Colon Carcinoma Metastatic in the Brain (tissue), 2 donors: ENCODE data around the gene TRIM7.

DNA sequence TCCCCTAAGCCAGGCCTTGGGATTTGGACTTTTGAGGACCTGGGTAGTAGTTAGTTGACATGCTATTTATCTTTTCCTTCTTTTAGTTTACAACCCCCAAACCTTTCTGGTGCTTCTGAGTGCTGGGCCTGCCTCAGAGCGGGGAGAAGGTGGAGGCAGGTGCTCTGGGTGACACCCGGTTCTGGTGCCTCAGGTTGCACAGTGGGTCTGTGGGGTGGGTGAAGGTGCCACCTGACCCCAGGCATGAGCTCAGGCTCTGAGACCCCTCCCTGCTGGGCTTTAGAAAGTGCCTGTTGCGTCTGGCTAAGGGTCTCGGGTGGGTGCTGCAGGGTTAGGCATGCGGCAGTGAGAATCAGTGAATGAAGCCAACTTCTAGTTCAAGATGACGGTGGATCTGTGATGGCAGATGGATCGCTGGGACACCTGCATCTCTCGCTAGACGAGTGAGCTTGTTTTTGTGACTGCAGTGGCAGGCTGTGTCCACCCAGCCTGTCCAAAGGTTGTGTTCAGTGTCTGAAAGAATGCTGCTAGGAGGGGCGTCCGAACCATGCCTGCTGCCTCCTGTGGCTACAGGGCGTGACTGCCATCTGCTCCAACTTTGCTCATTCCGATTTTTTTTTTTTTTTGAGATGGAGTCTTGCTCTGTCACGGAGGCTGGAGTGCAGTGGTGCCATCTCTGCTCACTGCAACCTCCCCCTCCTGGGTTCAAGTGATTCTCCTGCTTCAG lies 5.0 kb downstream of the SQSTM1 start:
- PRO-cap, 2 experiments: peak in 1 of 2 experiments; most common minus-strand start position 430 of the sequence (in 1)

- PRO-cap, 2 experiments: no peak in any of the 2 experiments
These were observed 6.4 kb downstream of the MRNIP start for GRCh38 chr5:179852238-179852573.

GRCh38 chr5:179956306-179957004 lies 48.8 kb upstream of the TBC1D9B start:
- PRO-cap, 2 experiments: no peak in any of the 2 experiments

DNA sequence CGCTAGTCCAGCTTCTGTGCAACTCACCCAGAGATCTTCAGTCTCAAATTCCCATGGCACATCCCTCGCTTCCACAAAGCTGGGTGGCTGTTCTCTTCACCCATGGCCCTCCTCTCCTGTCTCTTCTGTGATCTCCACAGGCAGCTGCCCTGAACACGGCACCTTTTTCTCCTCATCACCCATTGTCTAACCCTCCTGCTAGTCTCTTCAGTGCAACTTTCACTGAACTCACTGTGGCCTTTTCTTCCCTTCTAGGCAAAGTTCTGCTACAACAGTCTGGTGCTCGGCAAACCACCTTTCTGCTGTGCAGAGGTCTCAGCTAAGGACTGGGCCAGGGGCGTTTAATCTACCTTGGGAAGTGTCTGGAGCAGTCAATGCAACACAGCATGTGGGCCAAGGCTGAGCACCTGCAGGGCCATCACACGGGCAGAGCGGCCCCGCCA lies 65.5 kb upstream of the TBC1D9B start:
- PRO-cap, 2 experiments: no peak in any of the 2 experiments

GRCh38 chr5:179974182-179974715 lies 66.6 kb upstream of the TBC1D9B start:
- PRO-cap, 2 experiments: no peak in any of the 2 experiments

GRCh38 chr5:180000059-180000862 lies 71.3 kb downstream of the RNF130 start:
- PRO-cap, 2 experiments: no peak in any of the 2 experiments

DNA sequence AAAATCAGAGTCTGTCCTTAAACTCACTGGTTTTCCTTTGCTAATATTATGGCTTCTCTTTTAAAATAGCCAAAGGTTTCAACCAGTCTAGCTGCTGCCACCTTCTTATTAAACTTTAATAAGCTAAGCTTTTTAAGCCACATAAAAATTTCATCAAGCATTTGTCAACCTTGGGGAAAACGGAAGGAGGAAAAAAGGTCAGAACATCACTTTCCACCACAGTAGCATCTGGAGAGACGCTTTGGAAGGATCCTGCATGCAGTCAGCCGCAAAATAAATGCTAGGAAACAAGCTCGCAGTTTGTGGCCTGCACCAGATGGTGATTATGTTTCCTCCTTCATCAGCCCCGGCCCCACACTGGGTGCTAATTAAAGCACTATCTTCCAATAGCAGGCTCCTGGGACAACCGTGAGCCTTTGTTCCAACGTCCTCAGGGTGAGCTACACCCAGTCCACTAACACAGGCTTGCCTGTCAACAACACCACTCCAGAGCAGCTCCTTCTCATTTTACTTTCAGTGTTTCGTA lies 64.1 kb downstream of the RNF130 start:
- PRO-cap, 2 experiments: no peak in any of the 2 experiments

DNA sequence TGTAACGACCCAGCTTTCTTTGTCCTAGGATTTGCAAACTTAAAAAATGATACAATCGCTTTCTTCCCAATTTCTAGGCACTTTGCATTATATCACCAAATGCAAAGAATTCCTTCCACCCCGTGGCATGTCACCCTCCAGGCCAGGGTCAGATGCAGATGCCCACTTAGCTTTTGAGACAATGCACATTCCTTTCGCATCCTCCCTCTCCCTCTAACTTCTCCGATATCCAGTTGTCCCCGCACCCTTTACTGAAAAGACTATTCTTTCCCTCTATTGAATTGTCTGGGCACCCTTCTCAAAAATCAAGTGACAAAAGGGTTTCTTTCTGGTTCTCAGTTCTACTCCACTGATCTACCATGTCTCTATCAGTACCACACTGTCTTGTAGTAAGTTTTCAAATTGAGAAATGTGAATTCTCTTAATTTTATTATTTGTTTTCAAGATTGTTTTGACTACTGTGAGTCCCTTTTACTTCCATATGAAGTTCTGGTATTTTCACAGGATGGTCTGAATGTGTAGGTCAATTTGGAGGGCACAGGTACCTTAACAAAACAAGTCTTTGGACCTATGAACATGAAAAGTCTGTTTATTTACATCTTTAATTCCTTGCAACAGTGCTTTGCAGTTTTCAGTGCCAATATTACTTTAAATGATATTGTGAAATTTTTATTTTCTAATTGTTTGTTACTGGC lies 17.2 kb downstream of the RNF130 start:
- PRO-cap, 2 experiments: no peak in any of the 2 experiments

DNA sequence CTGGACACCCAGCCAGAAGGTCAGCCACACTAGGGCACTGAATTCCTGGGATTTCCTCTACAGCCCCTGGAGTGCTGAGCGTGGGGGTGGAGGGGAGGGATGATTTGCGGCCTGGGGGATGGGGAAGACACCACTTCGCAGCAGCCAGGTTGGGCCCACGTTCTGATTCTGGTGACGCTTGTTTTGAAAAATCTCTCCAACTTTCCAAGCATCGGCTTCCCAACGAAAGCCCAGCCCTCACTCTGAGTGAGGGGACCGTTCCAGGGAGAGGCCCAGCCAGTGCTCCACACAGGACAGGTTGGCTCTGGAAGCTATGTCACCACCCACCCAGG lies 5.4 kb downstream of the GFPT2 start:
- PRO-cap, 2 experiments: no peak in any of the 2 experiments

DNA sequence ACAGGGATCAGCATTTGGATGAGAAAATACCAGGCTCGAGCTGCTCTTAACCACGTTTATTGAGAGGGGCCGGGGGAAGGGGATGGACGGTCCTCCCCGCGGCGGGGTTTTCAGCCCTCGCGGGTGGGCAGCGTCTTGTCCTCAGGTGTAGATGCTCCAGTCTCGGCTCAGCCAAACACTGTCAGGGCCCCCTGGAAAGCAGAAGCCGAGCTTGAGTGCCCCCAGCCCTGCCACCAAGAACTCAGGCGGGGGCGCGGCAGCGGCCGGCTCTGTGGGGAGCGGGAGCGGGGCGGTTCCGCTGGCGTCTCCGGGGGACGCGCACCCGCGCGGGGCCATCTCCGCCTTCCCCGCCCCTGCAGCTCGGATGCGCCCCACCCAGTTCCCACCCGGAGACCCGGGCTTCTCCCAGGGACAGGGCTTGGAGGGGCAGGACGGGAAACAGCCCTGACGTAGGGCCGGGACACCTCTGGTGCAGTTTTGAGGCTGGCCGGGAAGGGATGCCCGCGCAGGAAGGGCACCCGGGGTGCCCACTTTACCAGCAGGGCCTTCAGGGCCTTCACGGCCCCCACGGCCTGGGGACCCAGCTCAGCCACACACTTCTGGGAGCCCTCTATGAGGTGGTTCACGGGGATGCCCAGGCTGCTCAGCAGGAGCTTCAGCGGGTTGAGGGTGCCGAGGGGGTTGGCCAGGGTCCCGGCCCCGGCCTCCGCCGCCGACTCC lies 1.1 kb downstream of the SCGB3A1 start:
- PRO-cap, 2 experiments: no peak in any of the 2 experiments

DNA sequence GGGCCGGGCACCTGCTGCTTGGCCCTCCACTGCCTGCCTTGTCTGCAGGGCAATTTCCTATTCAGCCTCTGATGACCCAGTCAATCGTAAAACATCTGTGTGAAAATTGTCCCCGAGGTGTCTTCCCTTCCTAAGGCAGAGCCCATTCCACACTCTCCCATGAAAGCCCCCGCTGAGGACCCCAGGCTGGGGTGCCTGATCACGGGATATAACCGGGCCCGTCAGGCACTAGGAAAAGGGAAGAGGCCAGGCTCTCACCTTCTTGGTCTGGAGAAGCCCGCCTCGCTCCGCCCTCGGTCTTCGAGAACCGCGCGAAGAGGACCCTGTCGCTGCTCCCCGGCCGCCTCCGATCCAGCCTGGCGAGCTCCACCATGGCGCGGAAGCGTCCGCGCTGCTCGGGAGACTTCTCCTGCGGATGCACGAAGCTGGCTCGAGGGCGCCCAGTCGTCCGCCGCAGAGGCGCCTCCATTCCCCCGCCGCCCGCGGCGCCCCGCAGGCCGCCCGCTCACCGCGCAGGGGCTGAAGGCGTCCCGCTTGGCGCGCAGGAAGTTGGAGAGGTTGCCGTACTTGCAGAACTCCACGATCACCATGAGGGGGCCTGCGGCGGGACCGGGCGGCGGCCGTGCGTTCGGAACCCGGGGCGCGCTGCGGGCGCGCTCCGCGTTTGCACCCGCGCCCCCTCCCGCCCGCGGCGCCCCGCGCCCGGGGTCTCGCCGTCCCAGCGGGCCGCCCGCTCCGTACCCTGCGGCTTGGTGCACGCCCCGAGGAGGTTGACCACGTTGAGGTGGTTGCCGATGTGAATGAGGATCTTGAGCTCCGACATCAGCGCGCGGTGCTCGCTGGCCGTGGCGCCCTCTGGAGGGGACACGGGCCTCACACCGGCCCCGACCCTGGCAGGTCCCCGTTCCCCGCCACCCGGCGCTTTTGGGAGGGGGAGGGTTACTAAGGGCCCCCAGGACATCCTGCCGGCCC lies 27.5 kb upstream of the SCGB3A1 start:
- PRO-cap, 2 experiments: no peak in any of the 2 experiments

- PRO-cap, 2 experiments: no peak in any of the 2 experiments
These were observed 40.3 kb upstream of the FLT4 start for GRCh38 chr5:180689743-180690140.

DNA sequence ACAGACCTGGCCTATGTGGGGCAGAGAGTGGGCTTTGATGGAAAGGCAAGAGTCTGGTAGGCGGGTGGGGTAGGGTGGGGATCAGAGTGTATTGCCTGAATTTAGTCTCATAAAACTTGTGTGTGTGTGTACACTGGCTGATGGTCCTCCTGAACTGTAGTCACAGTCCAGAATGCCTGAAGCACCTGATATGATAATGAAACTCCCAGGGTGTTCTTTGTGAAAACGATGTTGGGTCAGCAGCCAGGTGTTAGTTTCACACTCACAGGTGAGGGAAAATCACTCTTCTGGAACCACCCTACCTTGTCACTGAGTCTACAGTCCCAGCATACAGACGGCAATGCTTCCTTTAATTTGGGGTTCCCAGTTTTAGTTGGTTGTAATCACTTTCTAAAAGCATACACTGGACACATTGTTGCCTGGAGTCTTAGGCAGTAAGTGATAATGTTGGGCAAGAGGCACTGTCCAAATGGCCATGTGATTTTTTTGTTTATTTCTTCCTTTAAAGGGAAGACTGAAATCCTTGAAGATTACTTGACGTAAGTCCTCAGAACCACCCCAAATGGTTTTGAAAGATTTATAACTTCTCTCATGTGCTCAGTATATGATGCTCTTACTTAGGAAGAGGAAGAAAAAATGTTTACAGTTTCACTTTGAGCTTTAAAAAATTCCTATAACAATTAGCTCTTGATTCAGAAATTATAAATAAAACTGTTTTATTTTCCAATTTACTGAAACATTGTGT lies 18.2 kb upstream of the MGAT1 start:
- PRO-cap, 2 experiments: no peak in any of the 2 experiments

GRCh38 chr5:180824467-180825342 lies 22.1 kb upstream of the MGAT1 start:
- PRO-cap, 2 experiments: no peak in any of the 2 experiments

- PRO-cap, 2 experiments: peak in 2 of 2 experiments; most common plus-strand start chr5:180830960 (in 2); most common minus-strand start chr5:180831414 (in 2)
These were observed 28.5 kb upstream of the MGAT1 start for GRCh38 chr5:180830785-180831838.

- PRO-cap, 2 experiments: no peak in any of the 2 experiments
These were observed 9.0 kb downstream of the BTNL8 start for GRCh38 chr5:180907897-180908437.

GRCh38 chr5:181042148-181043102 lies 2.4 kb downstream of the BTNL9 start:
- PRO-cap, 2 experiments: no peak in any of the 2 experiments

- PRO-cap, 2 experiments: no peak in any of the 2 experiments
These were observed 30.5 kb downstream of the OR2V1 start for GRCh38 chr5:181100331-181100985.

DNA sequence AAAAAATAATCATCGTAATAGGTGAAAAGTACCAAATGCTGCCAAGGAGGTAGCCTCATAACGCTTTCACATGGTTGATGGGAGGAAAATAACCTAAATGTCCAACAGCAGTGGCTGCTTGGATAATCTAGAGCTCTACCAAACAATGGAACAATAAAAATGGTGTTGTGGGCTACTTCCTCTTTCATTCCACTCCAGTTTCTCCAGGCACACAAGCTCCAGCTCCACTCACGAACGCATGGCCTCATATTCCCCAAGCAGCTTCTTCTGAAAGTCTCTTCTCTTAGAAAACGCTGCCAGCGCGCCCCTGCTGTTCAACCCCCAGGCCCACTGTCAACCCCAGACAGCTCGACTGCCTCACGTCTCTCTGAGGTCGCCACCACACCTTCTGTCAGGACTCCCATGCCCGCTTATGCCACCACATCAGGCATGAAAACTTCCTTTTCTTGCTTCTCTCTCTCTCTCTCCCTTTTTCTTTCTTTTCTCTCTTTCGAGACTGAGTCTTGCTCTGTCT lies 16.1 kb downstream of the OR2V2 start:
- PRO-cap, 2 experiments: no peak in any of the 2 experiments

DNA sequence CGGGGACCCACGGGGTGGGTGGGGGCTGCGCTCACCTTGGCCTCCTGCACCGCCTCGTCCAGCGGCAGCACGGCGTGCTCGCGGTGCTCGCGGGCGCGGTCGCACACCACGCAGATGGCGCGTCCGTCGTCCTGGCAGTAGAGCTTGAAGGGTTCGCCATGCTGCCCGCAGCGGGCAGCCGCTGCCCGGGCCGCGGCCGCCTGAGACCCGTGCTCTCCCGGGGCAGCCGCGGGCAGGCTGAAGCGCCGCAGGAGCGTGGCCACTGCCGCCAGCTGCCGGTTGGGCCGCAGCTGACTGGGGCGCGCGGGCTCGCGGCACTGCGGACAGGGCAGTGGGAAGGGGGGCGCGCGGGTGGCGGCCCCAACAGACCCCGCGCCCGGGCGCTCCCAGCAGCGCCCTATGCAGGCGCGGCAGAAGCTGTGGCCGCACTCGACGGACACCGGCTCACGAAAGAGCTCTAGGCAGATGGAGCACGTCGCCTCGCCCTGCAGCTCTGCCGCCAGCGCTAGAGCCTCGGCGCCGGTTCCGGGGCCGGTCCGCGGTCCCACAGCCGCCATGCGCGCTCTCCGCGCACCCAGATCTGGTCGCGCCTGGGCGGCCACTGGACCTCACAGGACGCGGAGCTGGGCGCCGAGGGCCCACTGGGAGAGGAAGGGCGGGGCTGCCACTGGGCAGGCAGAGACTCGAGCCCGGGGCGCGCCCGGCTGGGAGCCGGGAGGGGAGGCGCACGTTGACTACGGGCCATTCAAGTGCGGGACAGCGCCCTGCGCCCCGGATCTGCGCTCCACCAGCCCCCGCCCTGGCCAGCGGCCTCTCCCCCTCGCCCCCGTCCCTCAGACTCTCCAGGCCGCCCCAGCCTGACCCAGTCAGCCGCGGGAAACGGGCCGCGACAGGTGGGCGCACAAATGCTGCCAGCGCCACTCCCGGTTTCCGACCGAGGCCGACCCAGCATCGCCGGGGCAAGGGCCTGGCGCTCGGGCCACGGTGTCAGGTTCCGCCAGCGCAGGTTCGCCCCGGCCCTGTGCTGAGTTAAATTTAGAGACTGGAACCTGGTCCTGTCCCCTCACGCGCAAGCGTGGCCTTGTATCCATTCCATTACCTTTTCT lies at the start of gene TRIM7:
TSS of gene TRIM7 (minus strand) at position 643 of the 1,106 bp plus-strand sequence.
- PRO-cap, 2 experiments: peak in 2 of 2 experiments; most common plus-strand start position 678 of the sequence (in 2); most common minus-strand start position 582 of the sequence (in 2)